Endothelial cell of umbilical vein (primary cell): Measurements from ENCODE around the genes ACADSB and FAM53B.

GRCh38 chr10:122993654-122994612 is 13.7 kb downstream of the PSTK start:
- PRO-cap = no peak
CAGE:
- cytosol, long polyA minus RNA = start-site peak on the plus strand at chr10:122994319-122994445, 9 reads
- cytosol, long polyA plus RNA = no peak
- long polyA plus RNA = no peak
- nucleus, long polyA minus RNA = no peak
- nucleus, long polyA plus RNA = no peak

- PRO-cap = bidirectional peak, plus-strand start at chr10:123009006, minus-strand start at chr10:123008790
CAGE:
- cytosol, long polyA minus RNA = start-site peak on the plus strand at chr10:123009004-123009012, 98 reads
- cytosol, long polyA plus RNA = start-site peak on the plus strand at chr10:123008998-123009014, 83 and 160 reads in 2 replicates
- long polyA plus RNA = start-site peak on the plus strand at chr10:123008989-123009016, 280 and 218 reads in 2 replicates
- nucleus, long polyA minus RNA = start-site peak on the plus strand at chr10:123009004-123009008, 96 reads
- nucleus, long polyA plus RNA = start-site peak on the plus strand at chr10:123008972-123009034, 153 and 173 reads in 2 replicates
Observed at GRCh38 chr10:123008936-123009112, at the start of gene ACADSB. TSS of gene ACADSB (plus strand) at chr10:123009006.

GRCh38 chr10:123150471-123151276 is 2.7 kb downstream of the HMX2 start:
- PRO-cap = no peak
CAGE:
- cytosol, long polyA minus RNA = no peak
- cytosol, long polyA plus RNA = no peak
- long polyA plus RNA = no peak
- nucleus, long polyA minus RNA = no peak
- nucleus, long polyA plus RNA = no peak

- PRO-cap = no peak
CAGE:
- cytosol, long polyA minus RNA = no peak
- cytosol, long polyA plus RNA = no peak
- long polyA plus RNA = no peak
- nucleus, long polyA minus RNA = no peak
- nucleus, long polyA plus RNA = no peak
Observed at GRCh38 chr10:123743814-123744443, 77.8 kb downstream of the GPR26 start.

- PRO-cap = no peak
CAGE:
- cytosol, long polyA minus RNA = no peak
- cytosol, long polyA plus RNA = no peak
- long polyA plus RNA = no peak
- nucleus, long polyA minus RNA = no peak
- nucleus, long polyA plus RNA = no peak
Observed at GRCh38 chr10:123930083-123930724, 38.6 kb upstream of the CPXM2 start.

GRCh38 chr10:124010679-124011128 is 82.7 kb downstream of the CHST15 start:
- PRO-cap = no peak
CAGE:
- cytosol, long polyA minus RNA = no peak
- cytosol, long polyA plus RNA = no peak
- long polyA plus RNA = no peak
- nucleus, long polyA minus RNA = no peak
- nucleus, long polyA plus RNA = no peak

- PRO-cap = no peak
CAGE:
- cytosol, long polyA minus RNA = no peak
- cytosol, long polyA plus RNA = no peak
- long polyA plus RNA = no peak
- nucleus, long polyA minus RNA = no peak
- nucleus, long polyA plus RNA = no peak
Observed at GRCh38 chr10:124089377-124090086, 3.9 kb downstream of the CHST15 start.

GRCh38 chr10:124197181-124198074 is 104.0 kb upstream of the CHST15 start:
- PRO-cap = no peak
CAGE:
- cytosol, long polyA minus RNA = no peak
- cytosol, long polyA plus RNA = no peak
- long polyA plus RNA = no peak
- nucleus, long polyA minus RNA = no peak
- nucleus, long polyA plus RNA = no peak

- PRO-cap = no peak
CAGE:
- cytosol, long polyA minus RNA = no peak
- cytosol, long polyA plus RNA = no peak
- long polyA plus RNA = no peak
- nucleus, long polyA minus RNA = no peak
- nucleus, long polyA plus RNA = no peak
Observed at GRCh38 chr10:124221929-124222431, 128.6 kb upstream of the CHST15 start.

- PRO-cap = no peak
CAGE:
- cytosol, long polyA minus RNA = no peak
- cytosol, long polyA plus RNA = no peak
- long polyA plus RNA = no peak
- nucleus, long polyA minus RNA = no peak
- nucleus, long polyA plus RNA = no peak
Observed at GRCh38 chr10:124354744-124355576, 63.8 kb downstream of the OAT start.

- PRO-cap = no peak
CAGE:
- cytosol, long polyA minus RNA = no peak
- cytosol, long polyA plus RNA = no peak
- long polyA plus RNA = no peak
- nucleus, long polyA minus RNA = no peak
- nucleus, long polyA plus RNA = no peak
Observed at GRCh38 chr10:124470536-124471435, 9.2 kb downstream of the LHPP start.

- PRO-cap = no peak
CAGE:
- cytosol, long polyA minus RNA = no peak
- cytosol, long polyA plus RNA = no peak
- long polyA plus RNA = no peak
- nucleus, long polyA minus RNA = no peak
- nucleus, long polyA plus RNA = no peak
Observed at GRCh38 chr10:124475848-124476463, 14.3 kb downstream of the LHPP start.

DNA sequence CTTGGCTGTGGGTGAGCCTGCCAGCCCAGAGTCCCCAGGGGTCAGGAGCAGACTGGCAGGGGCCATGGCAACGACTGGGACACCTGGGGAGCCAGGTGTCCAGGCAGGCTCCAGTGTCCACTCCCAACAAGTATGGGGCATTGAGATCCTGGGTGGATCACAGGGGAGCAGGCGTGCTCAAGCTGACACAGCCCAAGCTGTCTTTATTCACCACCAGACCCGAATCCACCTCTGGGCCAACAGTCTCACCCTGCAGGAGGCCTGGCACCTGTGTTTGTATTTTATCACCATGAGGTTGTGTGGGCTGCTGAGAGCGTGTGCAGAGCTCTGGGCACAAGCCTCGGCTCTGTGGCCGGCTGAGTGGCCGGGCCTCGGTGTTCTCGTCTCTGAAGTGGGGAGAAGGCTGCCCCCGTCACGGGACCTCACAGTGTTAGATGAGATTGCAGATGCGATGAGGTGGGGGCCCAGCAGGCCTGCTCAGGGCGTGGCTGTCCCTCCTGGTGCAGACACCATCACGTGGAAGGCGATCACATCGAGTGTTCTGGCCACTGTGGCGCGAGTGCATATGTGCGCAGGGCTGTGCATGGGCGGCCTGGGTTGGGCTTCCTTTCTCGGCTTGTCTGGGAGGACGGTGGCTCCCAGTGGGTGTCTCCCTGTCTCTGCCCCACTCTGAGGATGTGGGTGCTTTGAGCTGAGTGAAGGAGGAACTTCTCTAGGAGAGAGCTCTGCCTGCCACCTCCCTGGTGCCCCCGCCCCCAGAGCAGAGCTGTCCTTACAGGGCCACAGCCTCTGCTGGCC is 82.9 kb downstream of the LHPP start:
- PRO-cap = no peak
CAGE:
- cytosol, long polyA minus RNA = no peak
- cytosol, long polyA plus RNA = no peak
- long polyA plus RNA = no peak
- nucleus, long polyA minus RNA = no peak
- nucleus, long polyA plus RNA = no peak

DNA sequence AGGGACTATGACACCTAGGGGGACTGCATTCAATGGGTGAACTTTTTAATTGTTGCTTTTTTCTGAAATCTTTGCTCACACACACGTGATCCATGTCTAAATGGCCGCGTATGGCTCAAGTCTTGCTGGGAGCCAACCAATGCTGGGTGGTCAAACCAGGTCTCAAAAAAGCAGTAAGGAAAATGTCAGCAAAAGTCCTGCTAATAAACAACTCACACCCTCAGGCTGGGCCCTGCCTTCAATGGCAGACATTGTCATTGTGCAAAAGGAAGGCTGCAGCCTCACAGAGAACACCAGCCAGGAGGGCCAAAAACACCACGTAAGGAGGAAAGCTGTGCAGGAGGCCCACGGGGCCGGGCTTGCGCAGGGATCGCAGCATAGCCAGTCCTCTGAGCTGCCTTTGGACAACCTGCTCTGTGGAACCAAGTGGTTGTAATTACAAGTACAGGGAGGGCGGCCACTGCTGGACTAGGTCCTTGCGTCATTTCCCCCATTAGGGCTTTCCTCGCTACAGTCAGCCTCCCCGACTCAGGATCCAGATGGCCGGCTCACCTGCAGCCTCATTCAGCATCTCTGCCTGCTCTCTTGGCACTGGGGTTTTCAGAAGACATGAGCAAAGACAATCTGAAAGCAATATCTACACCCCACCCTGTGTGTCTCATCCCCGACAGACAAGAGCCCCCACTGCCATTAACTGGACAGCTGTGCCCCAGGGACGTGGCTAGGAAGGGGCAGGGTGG is 66.9 kb downstream of the FAM53B start:
- PRO-cap = no peak
CAGE:
- cytosol, long polyA minus RNA = no peak
- cytosol, long polyA plus RNA = no peak
- long polyA plus RNA = no peak
- nucleus, long polyA minus RNA = no peak
- nucleus, long polyA plus RNA = no peak

GRCh38 chr10:124705031-124705863 is 38.9 kb downstream of the FAM53B start:
- PRO-cap = no peak
CAGE:
- cytosol, long polyA minus RNA = no peak
- cytosol, long polyA plus RNA = no peak
- long polyA plus RNA = no peak
- nucleus, long polyA minus RNA = no peak
- nucleus, long polyA plus RNA = no peak

- PRO-cap = no peak
CAGE:
- cytosol, long polyA minus RNA = no peak
- cytosol, long polyA plus RNA = no peak
- long polyA plus RNA = no peak
- nucleus, long polyA minus RNA = no peak
- nucleus, long polyA plus RNA = no peak
Observed at GRCh38 chr10:124724569-124725239, 19.5 kb downstream of the FAM53B start.

GRCh38 chr10:124743029-124743149 is 1.3 kb downstream of the FAM53B start:
- PRO-cap = no peak
CAGE:
- cytosol, long polyA minus RNA = no peak
- cytosol, long polyA plus RNA = no peak
- long polyA plus RNA = no peak
- nucleus, long polyA minus RNA = no peak
- nucleus, long polyA plus RNA = no peak

DNA sequence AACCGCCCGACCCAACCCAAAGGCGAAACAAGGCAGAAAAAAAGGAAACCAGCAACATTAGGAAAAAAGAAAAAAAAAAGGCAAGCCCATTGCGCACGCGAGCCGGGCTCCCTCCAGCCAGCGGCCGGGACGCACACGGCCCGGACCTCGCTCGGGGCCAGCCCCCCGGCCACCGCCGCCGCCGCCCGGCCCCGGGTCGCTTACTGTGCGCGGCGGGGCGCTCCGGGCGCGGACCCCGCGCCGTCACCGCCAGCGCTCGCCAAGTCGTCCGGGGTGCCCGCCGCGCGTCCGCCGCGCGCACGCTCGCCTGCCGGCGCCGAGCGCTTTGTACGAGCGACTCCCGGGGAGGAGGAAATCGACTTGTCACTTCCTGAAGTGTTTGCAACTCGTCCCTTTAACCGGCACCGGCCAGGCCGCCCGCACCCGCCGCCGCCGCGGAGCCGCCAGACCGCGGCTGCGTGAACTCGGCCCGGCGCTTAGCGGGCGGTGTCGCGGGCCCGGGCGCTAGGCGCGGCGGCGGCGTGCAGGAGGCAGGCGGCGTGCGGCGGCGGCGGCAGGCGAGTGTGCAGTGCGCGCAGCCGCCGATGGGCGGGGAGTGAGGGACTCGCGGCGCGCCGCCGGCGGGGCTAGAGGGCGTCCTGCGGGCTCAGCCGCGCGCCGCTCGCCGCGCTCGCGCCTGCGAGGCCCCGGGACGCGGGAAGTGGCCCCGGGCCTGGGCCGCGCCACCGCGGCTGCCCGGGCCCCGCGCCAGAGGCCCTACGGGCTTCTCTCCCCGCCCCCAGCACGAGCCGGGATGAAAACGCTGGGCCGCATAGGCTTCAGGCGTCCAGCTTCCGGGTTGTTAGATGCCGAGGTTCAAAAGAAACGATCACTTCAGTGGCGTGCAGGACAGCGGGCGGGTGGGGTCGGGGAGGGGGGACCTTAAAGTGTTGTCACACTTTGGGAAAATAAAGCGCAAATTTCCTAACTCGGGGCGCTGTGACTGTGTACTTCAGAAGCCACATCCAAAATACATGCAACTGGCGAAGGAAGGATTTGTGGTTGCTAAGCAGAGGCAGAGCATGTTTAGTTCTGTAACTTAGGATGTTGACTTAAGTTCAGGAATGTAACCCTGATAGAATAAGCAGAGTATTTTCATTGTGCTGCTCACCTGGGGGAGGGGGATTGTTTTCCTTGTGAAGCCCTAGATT is at the start of gene FAM53B:
FAM53B (minus strand) TSS at position 570 of the 1,190 bp plus-strand sequence.
- PRO-cap = bidirectional peak, plus-strand start at position 116 of the sequence, minus-strand start outside the sequence; bidirectional peak, plus-strand start at position 603 of the sequence, minus-strand start at position 327 of the sequence; unidirectional peak, minus-strand start at position 1,010 of the sequence
CAGE:
- cytosol, long polyA minus RNA = no peak
- cytosol, long polyA plus RNA = no peak
- long polyA plus RNA = start-site peak on the minus strand centred at position 520 of the sequence, 500 bp wide, 20 and 16 reads in 2 replicates
- nucleus, long polyA minus RNA = start-site peak on the minus strand centred at position 333 of the sequence, 31 bp wide, 85 reads; start-site peak on the minus strand centred at position 529 of the sequence, 159 bp wide, 42 reads
- nucleus, long polyA plus RNA = no peak

DNA sequence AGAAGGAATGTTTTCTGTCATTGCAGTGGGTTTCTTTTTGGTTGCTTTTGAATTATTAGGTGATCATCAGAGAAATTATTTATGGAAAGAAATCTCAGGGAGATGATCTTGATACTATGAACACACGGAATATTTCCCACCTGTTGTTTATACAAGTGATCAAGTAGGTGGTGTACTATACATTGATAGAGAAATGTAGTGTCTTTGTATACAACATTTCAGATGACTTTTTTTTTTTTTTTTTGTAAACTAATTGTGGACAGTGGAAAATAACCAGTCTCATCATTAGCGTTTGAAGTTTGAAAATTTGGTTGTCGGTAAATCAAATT is 39.2 kb downstream of the ZRANB1 start:
- PRO-cap = no peak
CAGE:
- cytosol, long polyA minus RNA = no peak
- cytosol, long polyA plus RNA = no peak
- long polyA plus RNA = no peak
- nucleus, long polyA minus RNA = no peak
- nucleus, long polyA plus RNA = no peak

DNA sequence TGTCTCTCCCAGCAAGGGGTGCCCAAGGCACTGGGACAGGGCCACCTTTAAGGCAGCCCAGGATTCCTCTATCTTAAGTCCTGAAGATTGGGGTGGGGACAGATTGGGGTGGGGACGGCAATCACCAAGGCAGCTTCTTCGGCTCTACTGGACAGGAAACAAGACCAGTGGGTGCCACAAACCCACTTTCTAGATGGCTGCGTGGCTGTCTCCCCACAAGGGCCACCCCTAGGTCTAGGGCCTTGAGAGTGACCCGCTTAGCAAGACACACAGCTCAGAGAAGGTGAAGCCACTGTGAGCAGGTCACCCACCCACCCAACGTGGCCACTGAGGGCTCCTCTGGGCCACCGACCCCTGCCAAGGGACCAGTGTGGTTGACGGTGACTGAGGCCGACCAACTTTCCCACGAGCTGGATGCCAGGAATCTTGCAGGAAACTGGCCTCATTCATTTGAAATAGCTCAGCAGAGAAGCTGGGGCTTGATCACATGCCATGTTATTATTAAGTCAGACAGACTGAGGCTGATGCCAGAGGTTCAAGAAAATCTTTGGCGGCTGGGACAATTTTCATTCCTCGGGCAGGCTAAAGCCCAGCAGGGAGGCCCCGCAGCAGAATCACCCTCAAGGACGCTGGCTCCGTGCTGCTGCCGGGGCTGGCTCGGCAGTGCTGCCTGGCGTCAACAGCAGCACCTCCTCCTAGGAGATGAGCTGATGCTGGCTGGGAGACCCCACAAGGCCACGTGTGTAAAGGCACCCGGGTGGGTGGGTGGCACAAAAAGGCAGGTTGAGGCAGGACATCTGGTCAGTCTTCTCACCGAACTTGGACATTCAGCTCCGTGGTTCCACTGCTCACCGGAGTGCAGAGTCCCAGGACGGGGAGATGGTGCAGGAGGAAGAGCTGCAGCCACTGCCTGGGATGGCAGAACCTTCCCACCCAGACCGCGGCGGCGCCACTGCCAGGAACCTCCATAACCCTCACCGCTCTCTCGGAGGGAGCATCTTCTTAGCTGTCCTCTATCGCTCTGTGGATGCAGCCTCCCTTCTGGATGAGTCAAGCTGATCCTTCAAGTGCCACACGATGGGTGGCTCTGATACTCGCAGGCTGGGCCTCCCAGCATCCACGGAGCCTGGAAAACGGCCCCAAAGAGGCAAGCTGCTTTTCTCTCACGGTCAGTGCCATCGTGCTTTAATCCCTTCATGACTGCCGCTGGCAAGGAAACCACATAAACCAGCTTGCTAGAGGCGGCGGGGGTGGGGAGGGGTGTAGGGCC is 28.2 kb downstream of the CTBP2 start:
- PRO-cap = no peak
CAGE:
- cytosol, long polyA minus RNA = no peak
- cytosol, long polyA plus RNA = no peak
- long polyA plus RNA = no peak
- nucleus, long polyA minus RNA = no peak
- nucleus, long polyA plus RNA = no peak